Endodermal cell (in vitro differentiated cells): ENCODE measurements around a stretch of chr20.

- PRO-cap: no peak
These were observed 16.5 kb downstream of the SLC17A9 start for GRCh38 chr20:62968900-62969547.

DNA sequence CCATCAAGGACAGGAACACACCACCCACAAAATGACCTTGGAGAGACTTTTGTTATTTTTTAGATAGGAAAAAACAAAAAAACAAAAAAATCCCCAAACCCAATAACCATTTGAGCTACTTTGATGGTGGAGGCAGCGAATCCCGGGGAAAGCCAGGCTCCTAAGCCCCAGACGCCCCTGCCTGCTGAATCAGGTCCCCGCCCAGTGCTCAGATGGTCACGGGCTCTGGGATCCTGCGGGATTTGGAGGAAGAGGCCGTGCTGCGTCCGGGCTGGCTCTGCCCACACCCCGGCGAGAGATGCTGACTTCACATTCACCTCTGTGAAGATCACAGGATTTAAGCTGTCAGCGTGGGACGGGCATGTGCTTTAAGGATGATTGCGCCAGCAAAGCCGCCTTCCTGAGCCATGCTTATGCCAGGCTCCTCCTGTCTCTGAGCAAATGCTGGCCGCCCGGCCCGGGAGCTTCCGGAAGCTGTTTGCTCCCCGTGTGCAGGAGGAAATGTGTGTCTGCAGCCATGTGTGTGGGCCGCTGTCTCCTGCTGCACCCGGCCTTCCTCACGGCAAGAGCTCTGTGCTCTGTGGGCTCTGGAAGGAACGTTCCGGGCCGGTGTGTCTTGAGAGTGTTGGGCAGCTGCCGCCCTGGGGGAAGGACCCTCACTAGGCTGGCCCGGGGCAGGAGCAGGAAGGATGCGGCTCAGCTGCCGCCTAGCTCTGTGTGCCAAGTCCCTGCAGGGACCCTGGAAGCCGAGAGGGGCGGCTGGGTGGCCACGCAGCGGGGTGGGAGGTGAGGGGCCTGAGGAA lies 18.8 kb upstream of the BHLHE23 start:
- PRO-cap: no peak

GRCh38 chr20:63071815-63072130 lies 65.0 kb upstream of the BHLHE23 start:
- PRO-cap: no peak

GRCh38 chr20:63176803-63177753 lies 38.9 kb downstream of the YTHDF1 start:
- PRO-cap: no peak

DNA sequence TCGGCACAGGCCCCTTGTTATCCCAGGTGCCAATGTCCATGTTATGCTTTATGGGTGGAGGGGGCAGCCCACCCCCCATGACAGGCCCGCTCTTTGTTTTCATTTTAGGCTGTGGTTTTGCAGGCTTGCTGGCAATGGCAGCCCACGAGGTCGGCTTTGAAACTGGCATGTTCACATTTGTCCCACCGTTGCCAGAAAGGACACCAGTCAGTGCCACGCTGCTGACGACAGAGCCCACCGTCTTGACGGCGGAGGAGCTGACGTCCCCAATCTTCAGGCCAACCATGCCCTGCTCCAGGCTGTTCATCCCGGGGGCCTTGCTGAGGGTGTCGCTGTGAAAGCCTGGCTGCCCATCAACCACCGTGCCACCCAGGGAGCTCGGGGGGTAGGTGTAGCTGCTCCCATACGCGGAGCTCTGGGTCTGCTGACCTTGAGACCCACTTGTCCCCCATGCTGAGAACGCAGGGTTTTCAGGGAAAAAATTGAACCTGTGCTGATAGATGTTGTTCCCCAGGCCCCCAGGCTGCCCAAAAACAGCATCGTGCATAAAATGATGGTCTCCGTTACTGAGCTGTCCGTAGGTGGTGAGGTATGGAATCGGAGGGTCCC lies 12.7 kb downstream of the YTHDF1 start:
- PRO-cap: no peak

- PRO-cap: no peak
These were observed 3.1 kb upstream of the CHRNA4 start for GRCh38 chr20:63364199-63364671.

DNA sequence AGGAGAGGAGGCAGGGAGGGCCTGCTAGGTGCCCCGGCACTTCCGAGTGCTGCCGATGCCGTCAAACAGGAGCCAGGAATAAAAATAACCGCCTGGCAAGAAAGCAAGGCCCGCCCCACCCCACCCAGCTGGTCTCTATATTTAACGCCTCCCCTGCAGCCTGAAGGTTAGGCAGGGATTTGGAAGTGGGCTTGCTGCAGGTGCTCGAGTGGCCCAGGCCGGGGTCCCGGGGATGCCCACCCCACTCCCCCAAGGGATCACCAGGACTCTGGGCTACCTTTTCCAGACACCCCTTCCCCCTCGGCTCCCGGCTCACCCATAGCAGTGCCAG lies 1.6 kb upstream of the EEF1A2 start:
- PRO-cap: no peak

DNA sequence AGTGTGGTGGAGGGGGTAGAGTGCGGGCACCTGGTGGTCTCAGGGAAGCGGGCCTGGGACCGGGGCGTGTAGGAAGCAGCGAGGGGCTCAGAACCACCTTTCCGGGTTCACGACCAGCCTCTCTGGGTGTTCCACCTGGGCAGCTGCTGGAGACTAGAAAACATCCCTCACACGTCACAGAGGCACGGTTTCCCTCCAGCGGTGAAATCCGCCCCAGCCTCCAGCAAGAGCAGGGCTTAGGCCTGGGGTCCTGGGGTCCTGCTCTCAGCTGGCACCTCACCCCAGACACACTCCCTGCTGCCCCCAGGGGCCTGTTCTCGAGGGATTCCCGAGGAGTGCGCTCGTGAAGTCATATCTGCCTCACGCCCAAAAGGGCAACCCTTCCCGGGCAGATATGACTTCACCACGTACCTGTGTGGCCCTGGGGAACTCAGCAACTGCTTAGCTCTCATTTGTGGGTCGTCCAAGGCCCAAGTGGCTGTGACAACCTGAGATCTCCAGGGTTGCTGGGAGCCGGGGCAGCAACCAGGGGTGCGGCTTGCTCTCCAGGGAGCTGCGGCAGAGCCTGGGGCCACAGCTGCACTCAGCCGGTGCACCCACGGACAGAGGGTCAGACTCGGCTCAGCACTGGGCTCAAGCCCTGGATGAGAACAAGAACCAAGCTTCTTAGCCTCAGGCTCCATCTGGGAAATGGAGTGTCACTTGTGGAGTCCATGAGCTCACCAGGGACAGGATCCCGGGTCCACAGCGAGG lies 545 bp downstream of the FNDC11 start:
- PRO-cap: unidirectional peak, minus-strand start at position 124 of the sequence

DNA sequence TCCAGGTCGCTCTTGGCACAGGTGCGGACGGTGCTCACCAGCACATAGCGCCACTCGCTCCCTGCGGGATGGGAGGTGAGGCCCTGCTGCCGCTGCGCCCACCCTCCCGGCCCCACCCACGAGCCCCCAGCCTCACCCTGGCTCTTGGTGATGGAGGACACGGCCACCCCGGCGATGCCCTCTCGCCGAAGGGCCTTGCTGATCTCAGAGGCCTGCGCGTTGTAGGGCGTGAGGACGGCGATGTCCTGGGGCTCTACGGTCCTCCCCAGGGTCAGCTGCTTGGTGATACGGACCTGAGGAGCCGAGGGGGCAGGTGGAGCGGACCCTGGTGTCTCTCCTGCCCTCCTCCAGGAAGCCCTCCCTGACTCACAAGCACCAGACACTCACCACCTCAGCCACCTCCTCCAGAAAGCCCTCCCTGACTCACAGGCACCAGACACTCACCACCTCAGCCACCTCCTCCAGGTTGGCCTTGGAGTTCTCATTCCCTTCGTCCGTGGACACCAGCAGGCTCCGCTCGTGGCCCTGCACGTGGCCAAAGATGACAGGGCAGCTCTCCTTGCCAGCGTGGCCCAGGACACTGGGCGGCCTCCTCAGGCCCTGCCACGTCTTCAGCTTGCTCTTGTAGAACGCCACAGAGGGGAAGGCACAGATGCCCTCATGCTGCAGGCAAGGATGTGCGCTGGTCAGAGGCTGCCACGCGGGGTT lies 6.2 kb downstream of the FNDC11 start:
- PRO-cap: no peak

- PRO-cap: unidirectional peak, minus-strand start at chr20:63641532; unidirectional peak, minus-strand start at chr20:63641776; bidirectional peak, plus-strand start at chr20:63642116, minus-strand start at chr20:63641821
These were observed 11.8 kb downstream of the STMN3 start for GRCh38 chr20:63641231-63642000.

DNA sequence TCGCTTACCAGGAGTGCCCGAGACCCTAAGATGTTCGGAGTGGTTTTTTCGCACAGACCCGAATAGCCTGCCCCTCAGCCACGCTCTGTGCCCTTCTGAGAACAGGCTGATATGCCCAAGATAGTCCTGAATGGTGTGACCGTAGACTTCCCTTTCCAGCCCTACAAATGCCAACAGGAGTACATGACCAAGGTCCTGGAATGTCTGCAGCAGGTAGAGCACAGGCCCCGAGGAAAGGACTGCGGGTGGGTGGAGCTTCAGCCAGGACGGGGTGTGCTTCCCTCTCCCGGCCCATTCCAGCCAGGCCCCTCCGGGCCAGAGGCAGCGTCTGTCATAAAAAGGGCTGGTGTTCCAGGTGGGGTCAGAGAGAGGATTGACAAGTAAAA lies 1.2 kb downstream of the RTEL1 start:
- PRO-cap: no peak

DNA sequence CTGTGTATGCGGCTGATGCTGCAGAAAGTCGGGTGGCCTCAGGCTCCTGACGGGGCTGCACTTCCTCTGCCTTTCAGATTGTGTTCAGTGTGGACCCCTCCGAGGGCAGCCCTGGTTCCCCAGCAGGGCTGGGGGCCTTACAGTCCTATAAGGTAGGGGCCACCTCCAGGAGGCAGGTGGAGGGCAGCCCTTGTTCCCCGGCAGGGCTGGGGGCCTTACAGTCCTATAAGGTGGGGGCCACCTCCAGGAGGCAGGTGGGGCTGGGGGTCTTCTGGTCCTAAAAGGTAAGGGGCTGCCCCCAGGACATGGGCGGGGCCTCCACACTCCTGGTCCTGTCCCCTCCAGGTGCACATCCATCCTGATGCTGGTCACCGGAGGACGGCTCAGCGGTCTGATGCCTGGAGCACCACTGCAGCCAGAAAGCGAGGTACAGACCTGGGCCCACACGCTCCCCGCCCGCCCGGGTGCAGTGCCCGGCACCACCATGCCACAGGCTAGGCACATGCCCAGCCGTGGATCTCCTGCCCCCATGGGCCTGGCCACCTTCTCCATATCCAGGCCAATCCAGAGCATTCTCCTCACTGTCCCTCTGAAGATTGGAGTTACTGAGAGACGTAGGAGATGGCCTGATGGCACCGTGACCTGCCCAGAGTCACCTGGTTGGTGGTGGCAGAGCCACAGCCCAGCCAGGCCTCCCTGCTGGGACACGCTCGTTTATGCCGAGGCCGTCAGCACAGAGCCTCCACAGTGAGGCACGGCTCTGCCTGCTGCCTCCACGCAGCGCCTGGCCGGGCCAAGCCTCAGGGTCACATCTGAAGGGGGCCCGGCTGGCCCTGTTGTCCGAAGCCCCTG lies 10.8 kb upstream of the TNFRSF6B start:
- PRO-cap: no peak

DNA sequence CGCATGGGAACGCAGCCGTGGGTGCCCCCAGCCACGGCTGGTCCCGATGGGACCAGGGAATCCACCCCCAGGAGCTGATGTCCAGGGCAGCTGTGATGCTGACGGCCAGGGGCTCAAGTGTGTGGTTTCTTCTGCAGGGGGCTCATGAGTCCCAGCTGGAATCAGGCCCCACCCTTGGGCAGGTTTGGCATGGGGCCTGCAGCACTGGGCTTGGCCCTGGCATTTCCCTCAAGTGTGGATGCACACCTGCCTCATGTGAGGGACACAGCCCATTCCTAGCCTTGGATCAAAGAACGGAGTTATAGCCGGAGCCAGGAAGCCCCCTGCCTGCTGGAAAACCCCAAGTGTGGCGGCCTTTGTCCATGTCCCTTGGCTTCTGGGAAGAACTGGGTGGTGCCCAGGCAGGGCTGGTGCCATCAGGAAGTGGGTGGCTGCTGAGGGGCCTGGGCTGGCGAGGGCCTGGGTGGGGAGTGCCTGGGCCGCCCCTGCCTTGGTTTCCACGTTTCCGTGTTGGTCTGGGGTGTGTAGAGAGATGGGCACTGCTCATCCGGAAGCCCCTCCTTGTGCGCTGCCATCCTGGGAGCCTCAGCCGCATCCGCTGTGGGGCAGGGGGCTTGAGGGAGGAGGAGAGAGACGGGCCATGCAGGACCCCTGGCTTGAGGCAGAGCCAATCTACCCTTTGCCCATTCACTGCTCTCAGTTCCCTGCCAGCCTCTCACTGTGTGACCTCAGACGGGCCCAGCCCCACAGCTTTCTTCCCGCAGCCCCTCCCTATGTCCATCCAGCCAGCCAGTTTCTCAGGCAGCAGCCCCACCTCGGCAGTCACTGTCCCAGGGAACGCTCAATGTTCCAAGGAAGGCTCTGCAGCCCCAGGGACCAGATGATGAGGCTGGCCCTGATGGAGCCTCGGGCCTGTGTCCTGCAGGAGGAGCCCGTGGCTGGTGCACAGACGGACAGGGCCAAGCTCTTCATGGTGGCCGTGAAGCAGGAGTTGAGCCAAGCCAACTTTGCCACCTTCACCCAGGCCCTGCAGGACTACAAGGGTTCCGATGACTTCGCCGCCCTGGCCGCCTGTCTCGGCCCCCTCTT lies 4.2 kb upstream of the TNFRSF6B start:
- PRO-cap: no peak

- PRO-cap: no peak
These were observed 2.6 kb upstream of the TNFRSF6B start for GRCh38 chr20:63693694-63694396.

- PRO-cap: no peak
These were observed 8.1 kb upstream of the LIME1 start for GRCh38 chr20:63728284-63728907.

- PRO-cap: bidirectional peak, plus-strand start at chr20:63741126, minus-strand start at chr20:63740882
These were observed 1.4 kb downstream of the SLC2A4RG start for GRCh38 chr20:63740621-63741735.

- PRO-cap: unidirectional peak, minus-strand start at chr20:63846637
These were observed 14.7 kb upstream of the ABHD16B start for GRCh38 chr20:63846546-63847081.

DNA sequence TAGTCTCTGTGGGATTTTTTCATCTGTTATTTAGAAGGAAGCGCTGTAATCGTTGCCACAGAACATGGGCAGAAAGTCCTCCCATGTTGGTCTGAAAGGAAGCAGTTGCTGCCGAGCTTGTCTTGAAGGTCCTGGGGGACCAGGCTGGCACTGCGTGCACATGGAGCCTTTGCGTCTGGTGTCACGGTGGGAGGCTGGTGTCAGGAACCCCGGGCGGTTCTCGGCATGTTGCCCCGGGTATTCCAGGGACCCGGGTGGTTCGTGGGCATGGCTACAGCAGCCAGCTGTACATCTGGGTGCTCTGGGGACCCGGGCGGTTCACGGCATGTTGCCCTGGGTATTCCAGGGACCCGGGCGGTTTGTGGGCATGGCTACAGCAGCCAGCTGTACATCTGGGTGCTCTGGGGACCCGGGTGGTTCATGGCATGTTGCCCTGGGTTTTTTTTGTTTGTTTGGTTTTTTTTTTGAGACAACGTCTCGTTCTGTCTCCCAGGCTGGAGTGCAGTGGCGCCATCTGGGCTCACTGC lies 11.6 kb downstream of the TPD52L2 start:
- PRO-cap: no peak

GRCh38 chr20:63878151-63878761 lies 13.2 kb downstream of the TPD52L2 start:
- PRO-cap: no peak

DNA sequence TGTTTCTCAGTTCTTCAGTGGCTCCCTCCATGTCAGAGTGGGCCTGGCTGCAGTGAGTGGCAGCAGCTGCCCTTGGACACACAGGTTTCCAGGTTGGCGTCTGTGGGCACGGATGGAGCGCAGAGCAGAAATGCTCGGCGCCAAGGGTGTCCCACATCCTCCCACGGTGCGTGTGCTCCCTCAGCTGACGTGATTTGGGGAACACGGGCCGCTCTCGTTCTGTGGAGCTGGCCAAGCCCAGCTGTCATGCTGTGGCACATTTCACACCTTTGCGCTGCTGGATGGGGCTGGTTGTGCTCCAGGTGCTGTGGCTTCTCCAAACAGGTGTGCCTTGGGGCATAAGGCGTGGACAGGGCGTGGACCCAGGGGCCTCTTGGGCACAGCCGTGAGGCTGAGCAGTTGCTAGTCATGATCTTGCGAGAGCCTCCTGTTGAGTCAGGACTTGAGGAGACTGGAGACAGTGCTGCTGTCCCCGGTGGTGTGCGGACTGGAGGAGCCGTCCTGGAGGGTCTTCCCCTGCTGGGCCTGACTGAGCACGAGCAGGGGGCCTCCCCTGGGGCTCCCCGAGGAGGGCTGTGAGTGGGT lies 9.5 kb upstream of the DNAJC5 start:
- PRO-cap: no peak